AG04449 (cell line): ENCODE data around the gene CCL28.

DNA sequence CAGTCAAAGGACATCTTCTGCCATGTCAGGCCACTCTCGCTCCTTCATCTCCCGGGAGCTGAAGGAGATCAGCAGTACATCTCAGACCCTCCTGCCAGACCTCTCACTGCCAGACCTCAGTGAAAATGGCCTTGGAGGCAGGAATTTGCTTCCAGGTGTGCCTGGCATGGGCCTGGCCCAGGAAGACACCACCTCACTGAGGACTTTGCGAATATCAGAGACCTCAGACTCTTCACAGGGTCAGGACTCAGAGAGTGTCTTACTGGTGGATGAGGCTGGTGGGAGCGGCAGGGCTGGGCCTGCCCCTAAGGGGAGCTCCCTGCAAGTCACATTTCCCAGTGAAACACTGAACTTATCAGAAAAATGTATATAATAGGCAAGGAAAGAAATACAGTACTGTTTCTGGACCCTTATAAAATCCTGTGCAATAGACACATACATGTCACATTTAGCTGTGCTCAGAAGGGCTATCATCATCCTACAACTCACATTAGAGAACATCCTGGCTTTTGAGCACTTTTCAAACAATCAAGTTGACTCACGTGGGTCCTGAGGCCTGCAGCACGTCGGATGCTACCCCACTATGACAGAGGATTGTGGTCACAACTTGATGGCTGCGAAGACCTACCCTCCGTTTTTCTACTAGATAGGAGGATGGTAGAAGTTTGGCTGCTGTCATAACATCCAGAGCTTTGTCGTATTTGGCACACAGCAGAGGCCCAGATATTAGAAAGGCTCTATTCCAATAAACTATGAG, 12.5 kb downstream of the PTGER4 start:
- RRBS, result 94% methylated on average over 2 of the region's 10 CpGs

DNA sequence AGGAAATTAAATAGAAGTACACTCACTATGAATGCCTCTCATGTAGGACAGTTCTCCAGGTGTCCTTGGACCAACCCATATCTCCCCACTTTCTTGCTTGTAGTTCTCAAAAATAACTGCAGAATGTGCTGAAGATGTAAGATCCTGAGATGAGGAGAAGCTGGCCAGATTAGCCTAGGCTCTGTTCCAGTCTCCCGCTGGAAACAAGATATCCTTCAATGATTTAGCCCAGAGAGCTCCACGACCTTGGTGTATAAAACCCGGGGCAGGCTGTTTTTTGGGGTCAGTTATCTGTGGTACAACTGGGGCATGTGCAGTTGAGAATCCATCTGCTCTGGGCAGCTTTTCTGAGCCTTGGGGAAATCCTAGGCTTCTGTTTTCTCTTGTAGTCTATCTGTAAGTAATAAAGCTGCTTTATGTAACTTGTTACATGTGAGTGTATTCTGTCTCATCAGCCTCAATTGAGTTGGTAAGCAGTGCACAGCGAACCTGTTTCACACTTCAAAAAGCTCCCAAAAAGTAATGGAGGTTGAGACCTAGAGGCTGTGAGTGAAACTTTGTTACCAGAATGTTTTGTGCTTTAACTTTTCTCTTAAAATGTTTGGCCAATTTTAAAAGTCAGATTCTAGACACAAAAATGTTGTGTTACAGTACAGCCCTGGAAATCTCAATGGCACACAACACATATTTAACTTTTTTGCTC, 24.7 kb upstream of the MROH2B start:
- RRBS, result no CpG with 5 or more reads among the region's 4 CpGs

- RRBS, result no CpG with 5 or more reads among the region's 2 CpGs
Observed at GRCh38 chr5:41418518-41419163, 91.8 kb downstream of the PLCXD3 start.

DNA sequence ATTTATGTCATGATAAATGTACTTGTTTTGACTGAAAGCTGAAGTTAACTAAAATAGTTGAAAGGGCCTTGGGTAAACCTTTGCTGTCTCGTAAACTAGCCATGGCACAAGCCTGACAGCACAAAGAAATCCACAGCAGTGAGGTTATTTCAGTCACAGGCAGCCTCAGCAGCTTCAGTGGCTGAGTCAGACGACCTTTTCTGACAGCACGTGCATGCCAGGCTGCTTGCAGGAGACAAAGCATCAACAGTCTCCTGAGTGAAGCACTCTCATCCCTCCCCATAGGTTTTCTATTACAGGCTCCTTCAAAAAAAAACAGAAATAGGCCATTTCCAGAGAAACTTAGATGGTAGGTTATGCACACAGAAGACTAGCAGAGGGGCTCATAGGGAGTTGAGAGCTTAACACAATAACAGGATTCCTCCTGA, 34.6 kb downstream of the OXCT1 start:
- RRBS, result no CpG with 5 or more reads among the region's 3 CpGs

GRCh38 chr5:41916919-41917195, 8.2 kb upstream of the FBXO4 start:
- RRBS, result no CpG with 5 or more reads among the region's 4 CpGs

- RRBS, result no CpG with 5 or more reads among the region's 1 CpG
Observed at GRCh38 chr5:42377556-42377986, 45.7 kb upstream of the GHR start.

GRCh38 chr5:42432353-42432761, 9.1 kb downstream of the GHR start:
- RRBS, result no CpG with 5 or more reads among the region's 2 CpGs

- RRBS, result no CpG with 5 or more reads among the region's 4 CpGs
Observed at GRCh38 chr5:42515489-42516032, 92.3 kb downstream of the GHR start.

- RRBS, result no CpG with 5 or more reads among the region's 4 CpGs
Observed at GRCh38 chr5:42843674-42844395, 32.1 kb upstream of the SELENOP start.

DNA sequence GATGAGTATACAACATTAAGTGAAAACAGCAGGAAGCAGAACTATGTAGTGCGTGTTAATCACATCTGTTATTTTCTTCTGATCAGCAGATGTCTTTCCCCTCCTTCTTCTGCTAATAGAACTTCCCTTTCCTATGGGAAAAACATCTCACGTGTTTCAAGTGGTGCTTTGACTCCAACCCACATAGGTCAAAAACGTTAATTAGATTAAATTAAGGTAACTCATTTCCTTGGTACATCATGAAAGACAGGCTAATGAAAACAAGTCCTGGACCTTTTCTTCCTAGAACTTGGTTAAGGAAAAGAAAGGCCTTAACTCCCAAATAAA, 70.1 kb upstream of the SELENOP start:
- RRBS, result no CpG with 5 or more reads among the region's 3 CpGs

DNA sequence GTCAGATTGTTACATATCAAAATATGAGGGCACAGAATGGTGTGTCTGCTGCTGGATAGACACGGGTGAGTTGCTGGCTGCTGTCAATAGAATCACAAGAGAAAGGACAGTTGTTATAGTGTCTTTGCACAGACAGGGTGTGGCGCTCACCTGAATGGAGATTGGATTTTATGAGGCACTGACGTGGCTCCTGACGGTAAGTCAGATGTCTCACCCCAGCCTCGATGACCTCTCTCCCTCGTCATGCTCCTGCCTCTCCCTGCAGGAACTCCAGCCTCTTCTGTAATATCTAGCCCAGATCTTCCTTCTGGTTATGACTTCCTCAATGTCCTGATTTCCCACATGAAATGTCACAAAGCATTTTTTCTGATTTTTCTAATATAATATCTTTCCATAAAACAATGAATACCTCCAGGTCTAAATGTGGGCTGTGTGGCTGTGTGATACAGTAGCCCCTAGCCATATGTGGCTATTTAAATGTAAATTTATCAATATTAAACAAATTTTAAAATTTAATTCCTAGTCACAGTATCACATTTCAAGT, 75.5 kb upstream of the SELENOP start:
- RRBS, result no CpG with 5 or more reads among the region's 6 CpGs

DNA sequence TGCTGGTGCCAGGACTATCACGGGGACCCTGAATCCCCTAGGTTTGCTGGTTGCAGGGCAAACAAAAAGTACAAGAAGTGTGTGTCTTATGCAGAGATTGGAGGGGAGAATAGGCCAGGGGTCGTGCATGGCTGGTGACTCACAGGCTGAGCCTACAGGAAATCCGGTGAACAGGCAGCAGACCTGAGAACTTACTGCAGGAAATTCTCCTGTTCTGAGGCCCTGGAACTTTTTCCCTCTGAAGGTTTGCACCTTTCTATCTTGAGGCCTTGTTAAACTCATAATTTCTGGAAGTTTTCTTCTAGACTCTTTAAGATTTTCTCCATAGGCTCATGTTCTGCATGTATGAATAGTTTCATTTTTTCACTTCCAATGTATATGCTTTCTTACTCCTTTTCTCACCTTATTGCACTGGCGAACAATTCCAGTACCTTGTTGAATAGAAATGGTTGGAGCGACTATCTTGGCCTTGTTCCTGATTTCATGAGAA, 5.4 kb downstream of the ANXA2R start:
- RRBS, result no CpG with 5 or more reads among the region's 5 CpGs

DNA sequence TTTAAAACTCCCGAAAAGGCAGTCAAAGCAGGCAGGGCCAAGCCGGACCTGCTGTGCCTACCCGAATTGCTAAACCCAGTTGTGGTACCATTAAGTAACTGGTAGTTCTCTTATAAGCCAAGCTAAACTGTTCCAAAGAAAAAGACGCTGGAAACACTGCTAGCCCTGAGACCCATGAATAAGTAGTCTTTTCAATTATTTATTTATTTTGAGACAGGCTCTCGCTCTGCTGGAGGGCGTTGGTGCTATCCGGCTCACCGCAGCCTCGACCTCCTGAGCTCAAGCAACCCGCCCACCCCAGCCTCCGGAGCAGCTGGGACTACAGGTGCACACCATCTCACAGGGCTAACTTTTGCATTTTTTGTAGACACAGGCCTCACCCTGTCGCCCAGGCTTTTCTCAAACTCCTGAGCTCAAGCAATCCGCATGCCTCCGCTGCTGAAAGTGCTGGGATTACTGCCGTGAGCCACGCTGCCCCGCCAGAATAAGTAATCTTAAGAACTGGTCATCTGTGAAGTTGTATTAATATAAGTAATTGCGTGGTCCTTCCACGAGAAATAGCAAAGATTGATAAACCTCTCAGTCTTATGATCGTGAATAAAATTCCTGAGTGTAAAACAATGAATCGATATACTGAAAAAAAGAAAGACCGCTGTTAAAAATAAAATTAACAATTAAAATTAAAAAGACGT, 1.6 kb downstream of the ANXA2R start:
- RRBS, result no CpG with 5 or more reads among the region's 23 CpGs

DNA sequence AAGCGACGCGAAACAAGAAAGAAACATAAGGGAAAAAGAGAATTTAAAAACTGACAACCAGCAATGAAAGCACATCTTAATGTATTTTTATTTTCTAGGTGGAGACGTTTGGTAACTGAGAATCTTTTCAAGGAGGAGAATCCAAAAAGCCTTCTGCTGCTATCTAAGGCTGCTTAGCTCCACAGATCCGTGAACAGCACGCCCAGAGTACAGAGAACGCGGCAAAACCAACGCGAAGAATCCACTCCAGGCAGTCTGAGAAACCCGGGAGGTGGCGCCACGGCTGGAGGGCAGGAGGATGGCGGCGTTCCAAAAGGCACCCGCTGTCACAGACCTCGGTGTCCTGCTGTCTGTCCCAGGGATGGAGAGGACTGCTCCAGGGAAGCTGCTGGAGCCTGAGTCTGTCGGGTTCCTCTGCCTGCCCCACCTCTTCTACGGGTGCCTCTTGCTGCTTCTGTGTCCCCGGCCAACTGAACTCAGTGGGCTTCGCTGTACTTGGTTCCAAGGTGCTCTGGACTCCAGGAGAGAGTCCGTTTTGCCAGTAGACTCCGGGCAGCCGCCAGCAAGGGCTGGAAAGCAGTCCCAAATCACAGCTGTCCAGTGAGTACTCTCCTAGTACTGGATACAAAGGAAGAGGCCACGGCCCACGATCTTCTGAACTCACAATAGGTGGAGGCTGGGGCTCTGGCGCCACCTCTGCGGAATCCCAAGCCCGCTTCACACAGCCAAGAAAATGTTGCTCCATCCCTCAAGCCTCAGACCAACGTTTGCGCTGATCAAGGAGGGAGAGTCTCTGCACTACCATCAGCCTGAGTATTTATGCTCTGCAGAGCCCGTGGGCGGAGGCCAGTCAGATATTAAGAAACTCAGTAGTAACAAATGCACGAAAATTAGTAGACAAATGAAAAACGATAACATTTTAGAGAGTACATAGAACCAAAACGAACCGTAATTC, 540 bp downstream of the ANXA2R start:
- RRBS, result 7% methylated on average over 5 of the region's 37 CpGs

- RRBS, result no CpG with 5 or more reads among the region's 3 CpGs
Observed at GRCh38 chr5:43041214-43041383, 980 bp upstream of the ANXA2R start.

- RRBS, result 2% methylated on average over 24 of the region's 54 CpGs
Observed at GRCh38 chr5:43041643-43042425, 1.7 kb upstream of the ANXA2R start.

DNA sequence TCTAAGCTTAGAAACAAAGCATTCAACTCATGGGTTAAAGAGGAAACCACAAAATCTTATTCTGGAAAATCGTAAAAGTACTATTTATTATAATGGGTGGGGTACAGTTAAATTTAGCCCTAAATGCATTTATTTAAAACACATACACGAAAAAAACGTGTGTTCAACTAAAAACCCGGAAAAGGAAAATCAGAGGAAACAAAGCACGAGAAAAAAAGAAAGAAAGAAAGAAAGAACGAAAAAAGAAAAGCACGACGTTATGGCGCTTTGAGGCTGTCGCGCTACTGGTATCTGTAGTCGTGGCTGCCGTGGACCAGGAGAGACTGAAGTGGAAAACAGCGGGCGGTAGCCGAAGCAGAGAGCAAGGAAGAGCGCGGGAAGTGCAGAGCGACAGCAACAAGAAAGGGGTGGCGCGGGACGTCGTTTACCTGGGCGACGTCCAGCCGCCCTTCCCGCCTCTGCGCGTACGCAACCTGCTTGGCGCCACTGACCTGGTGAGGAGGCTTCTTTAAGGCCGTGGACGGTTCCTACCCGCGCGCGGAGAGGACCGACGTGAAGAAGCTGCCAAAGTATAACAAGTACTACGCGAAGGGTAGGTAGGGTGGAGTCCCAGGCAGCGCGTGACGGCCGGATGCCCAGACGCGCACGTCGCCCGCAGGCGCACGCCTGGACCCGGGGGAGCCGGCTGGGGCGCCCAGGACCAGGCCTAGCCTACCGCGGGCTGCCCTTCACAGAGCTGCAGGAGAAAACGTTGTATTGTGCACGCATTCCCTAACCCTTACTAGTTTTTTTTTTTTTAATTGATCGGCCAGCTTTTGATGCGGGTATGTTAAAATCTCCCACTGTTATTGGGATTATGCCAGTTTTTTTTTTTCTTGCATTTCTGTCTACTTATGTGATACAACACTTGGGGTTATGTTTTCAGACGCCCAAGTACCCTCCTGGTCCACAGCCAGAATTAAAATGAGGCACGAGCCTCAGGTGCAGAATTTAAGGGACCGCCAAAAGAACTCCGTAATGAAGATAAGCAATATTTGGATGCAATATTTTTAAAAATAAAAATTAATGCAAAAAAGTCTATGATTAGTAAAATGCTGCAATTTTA, 15.3 kb downstream of the CCL28 start:
- RRBS, result 6% methylated on average over 9 of the region's 65 CpGs

- RRBS, result no CpG with 5 or more reads among the region's 6 CpGs
Observed at GRCh38 chr5:43412080-43412616, at the start of gene CCL28. Gene CCL28 (minus strand): TSS chr5:43412391.

DNA sequence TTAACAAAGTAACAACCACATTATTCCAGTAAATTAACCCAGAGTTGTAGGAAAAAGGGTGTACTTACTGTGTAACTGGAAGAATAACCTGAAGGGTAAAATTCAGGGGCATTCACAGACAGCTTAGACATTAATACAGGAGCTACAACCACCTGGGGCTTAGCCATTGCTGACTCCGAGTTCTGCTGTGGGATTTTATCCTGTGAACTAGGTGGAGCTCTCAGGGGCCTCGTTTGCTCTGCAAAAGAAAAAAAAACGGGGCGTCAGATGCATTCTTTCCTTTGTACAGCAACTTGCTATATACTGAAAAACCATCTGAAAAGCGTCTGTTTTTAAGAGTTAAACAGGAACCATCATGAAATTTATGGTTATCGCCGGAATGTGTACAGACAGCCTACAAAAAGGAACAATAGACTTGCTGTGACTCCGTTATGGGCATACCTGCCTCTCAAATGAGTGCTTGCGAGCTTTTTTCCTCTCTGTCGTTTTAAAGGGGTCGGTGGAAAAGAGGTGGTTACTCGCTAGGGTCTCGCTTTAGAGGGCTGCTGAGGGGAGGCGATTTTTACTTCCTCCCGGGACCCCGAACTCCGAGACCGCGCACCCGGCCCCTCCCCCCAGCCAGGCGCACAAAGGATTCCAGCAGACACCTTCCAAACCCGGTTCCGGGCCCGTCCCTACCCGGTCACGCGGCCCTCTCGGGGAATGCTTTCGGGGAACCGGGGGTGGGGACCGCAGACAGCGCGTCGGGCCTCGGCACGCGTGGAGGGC, 931 bp downstream of the PAIP1 start:
- RRBS, result 4% methylated on average over 3 of the region's 37 CpGs

DNA sequence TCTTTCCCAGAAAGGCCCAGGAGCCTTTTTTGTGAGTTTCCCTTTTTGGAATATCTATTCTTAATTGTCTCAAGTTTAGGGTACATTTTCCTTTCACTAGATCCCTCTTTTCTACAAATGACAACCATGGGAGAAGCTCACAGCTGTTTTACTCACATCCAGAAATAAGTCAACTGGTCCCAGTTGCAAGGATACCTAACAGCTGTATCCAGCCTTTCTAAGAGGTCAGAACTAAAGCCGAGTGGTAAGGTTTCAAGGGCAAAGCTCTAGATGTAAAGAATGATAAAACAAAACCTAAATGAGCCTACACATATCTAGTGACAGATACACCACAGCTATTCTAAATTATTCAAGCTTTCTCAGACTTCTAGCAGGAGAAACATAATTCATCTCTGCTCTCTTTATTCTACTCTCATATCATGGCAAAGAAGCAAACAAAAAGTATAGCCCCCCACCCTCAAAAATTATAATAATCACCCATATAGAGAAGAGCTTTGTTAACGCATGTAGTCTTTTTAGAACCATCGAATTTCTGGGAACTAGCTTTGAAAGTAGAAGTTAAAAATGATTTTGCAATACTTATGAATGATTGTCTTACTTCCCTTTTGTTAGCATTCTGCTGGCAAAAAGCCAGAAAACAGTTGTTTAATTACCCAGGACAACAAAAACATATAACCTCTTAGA, 4.3 kb downstream of the FGF10 start:
- RRBS, result no CpG with 5 or more reads among the region's 3 CpGs